ENCODE results near the genes ARF5 and CALU.

DNA sequence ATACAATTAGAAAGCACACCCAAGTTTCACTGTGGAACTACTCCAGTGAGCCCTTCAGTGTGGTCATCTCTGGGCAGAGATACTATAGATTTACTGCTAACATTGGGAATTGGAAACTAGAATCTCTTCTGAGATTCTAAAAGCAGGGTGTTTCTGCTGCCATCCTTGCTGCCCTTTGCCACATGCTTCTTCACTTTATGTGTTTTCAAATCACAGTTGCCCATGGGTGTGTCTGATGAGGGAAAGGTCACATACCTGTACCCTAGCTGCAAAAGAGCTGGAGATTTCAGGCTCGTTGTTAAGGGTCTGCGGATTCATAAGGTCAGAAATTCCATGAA lies 5.6 kb upstream of the WASL start:
- PRO-cap, result no peak
- RAMPAGE, long total RNA, 4 experiments, result no peak in any of the 4 experiments

GRCh38 chr7:123845713-123847222 lies 1.3 kb downstream of the HYAL4 start:
- PRO-cap, result no peak
- RAMPAGE, long total RNA, 4 experiments, result no peak in any of the 4 experiments

DNA sequence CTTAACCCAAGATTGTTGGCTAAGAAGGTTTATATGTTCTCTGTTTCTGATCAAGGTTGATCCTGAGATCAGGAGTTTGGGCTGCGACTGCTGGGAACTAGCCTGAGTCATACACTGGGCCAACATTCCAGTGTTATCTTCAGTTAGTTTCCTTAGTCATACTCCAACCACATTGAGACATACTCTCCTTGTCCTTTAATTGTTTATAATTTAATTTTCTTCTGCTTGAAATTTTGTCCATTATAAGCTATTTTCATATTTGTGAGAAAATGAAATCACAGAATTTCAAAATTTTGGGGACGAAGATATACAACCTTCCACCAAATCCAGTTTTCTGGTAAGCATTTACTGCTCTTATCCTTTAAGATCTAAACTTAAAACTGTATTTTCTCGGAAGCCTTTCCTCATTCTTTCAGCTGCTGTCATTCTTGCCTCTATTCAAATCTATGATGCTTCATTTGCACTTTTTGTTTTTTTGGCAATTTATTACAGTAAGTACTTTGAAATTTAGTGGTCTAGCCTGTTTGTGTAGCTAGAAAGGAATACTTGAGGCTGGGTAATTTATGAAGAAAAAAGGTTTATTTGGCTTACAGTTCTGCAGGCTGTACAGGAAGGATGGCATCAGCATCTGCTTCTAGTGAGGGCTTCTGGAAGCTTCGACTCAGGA lies 63.4 kb upstream of the POT1 start:
- PRO-cap, result no peak
- RAMPAGE, long total RNA, 4 experiments, result no peak in any of the 4 experiments

DNA sequence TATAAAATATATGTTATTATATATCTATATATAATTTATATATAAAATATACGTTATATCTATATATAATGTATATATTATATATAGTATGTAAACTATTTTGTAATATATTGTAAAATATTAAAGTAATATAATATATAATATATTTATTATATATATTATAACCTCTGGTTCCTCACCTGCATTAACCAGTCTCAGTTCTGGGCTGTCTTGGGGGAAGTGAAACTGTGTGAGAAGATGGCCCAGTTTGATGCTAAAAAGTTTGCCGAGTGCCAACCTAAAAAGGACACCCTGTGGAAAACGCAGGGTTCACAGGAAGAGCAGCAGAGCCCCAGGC lies 104.4 kb upstream of the POT1 start:
- PRO-cap, result no peak
- RAMPAGE, long total RNA, 4 experiments, result no peak in any of the 4 experiments

DNA sequence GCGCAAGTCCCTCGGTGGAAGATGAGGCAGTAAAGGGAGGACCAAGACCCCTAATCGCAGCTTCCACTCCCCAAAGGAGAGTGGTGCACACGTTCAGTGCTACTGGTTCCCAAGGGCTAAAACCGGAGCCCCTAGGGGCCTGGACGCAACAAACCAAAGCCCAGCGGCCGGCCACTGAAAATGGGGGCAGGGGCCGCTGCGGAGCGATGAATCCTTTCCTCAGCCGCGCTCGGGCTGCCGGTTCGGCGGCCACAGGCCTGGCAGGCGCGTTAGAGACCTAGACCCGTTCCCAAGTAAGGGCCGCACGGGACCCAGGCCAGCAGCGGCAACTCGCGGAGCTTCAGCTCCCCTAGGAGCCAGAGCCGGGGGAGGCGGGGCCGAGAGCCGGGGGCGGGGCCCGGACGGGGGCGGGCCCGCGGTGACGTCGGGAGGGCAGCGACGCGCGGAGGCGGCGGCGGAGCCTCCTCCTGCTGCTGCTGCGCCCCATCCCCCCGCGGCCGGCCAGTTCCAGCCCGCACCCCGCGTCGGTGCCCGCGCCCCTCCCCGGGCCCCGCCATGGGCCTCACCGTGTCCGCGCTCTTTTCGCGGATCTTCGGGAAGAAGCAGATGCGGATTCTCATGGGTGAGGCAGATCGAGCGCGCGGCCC lies at the start of gene ARF5:
ARF5 (plus strand) TSS at position 468 of the 647 bp plus-strand sequence.
- PRO-cap, result bidirectional peak, plus-strand start at position 504 of the sequence, minus-strand start at position 351 of the sequence
- RAMPAGE, long total RNA, 4 experiments, result start-site peak on the plus strand in 4 of 4 experiments, centred at positions 480 to 506 of the sequence, 74 to 175 reads per replicate

GRCh38 chr7:127884267-127884938 lies 146.8 kb downstream of the LRRC4 start:
- PRO-cap, result no peak
- RAMPAGE, long total RNA, 4 experiments, result no peak in any of the 4 experiments

DNA sequence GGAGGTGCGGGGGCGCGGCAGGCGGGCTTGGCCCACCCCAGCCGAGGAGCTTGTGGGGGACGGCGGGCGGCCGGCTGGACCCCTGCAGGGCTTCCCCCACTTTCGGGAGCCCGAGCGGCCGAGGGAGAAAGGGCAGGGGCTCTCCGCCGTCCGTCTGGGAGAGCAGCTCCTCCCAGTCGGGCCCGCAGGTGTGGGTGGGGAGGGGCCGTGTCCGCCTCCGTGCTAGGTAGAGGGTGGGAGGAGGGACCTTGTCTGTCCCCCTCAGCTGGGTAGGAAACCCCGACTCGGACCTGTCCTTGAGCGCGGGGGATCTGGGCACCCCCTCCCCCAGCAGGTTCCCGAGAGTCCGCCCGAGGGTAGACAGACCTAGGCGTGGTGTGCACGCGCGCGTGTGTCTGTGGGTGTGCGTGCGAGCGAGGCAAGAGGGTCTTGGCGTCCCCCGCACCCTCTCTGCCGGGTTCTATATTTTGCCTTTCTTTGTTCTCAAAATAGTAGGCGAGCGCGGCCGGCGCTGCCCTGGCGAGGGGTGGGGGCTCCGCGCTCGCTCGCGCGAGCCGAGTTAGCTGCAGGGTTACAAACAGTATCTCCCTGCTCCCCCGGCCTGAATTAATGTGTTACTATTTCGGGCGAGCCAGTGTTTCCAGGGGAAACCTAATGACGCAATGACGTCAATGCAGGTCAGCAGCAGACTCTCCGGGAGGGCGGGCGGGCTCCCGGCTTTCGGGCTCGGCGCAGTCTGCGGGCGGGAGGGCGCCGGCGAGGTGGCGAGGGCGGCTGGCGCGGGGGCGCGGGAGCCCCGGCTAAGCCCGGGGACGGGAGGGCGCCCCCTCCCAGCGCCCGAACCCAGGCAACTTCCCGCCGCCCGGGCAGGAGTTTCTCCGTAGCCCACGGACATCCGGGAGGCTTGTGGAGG lies 73.9 kb upstream of the LEP start:
- PRO-cap, result bidirectional peak, plus-strand start at position 734 of the sequence, minus-strand start at position 579 of the sequence
- RAMPAGE, long total RNA, 4 experiments, result no peak in any of the 4 experiments

- PRO-cap, result no peak
- RAMPAGE, long total RNA, 4 experiments, result no peak in any of the 4 experiments
Observed at GRCh38 chr7:128303855-128304164, 39.9 kb downstream of the RBM28 start.

DNA sequence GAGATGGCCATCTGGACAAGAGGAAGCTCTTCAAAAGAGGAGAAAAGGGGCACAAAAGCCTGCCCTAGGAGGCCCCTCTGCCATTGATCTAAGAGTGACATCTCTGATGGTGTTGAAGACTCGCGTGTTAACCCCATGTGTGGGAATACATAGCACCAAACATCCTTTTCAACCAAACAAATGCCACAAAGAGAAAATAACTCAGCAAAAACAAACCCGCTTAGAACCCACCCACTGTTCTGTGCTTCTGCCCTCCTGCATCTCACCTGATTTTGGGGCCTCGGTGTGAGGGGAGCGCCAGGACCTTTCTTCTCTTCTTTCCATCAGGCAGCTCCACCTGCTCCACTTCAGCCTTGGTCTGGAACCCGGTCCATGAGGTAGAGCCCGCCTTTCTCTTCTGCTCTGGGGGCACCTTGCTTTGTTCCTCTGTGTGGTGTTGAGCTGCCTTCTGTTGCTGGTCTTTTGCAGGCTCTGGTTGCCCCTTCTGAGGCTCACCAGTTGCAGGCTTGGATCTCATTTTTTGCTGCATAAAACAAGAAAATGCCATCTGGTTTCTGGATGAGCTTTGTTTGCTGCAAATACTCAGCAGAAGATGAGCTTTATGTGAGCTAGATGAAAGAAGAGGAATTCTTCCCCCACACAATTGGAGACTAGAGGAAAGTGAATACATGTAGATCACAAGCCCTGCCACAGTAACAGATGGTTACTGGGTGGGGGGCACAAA lies 29.0 kb downstream of the RBM28 start:
- PRO-cap, result no peak
- RAMPAGE, long total RNA, 4 experiments, result no peak in any of the 4 experiments

DNA sequence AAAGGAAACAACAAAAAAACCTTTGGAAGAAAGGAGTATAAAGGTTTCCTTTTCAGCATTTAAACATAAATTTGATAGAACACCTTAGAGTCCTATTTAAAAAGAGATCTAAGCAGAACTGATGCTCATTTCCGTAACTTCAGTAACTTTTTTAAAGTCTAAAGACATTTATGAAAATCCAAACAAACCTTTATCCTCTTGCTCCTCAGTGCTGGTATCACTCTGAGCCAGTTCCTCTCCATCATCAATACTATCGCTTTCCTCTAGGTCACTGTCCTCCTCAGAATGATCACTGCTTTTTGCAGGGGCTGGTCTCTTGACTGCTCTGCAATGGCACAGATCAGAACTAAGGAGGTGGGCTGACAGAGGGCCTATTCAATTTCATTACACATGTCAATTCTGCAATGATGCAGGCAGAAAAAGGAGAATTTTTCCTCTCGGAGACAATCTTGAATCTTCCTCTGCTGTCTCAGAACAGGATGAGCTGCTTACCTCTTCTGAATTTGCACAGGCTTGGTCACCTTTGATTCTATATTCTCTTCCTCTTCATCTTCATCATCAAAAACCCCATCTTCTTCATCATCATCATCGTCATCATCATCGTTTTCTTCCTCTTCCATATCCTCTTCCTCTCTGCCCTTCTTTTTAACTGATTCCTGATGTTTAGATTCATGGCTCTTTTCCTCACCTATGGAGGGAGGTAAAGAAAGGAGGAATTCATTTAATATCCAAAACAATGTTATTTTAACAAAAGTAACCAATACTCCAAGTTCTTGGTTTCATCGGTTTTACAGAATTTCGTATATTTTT lies 8.1 kb downstream of the RBM28 start:
- PRO-cap, result no peak
- RAMPAGE, long total RNA, 4 experiments, result start-site peak on the minus strand in 1 of 4 experiments, centred at position 678 of the sequence, 34 reads per replicate

DNA sequence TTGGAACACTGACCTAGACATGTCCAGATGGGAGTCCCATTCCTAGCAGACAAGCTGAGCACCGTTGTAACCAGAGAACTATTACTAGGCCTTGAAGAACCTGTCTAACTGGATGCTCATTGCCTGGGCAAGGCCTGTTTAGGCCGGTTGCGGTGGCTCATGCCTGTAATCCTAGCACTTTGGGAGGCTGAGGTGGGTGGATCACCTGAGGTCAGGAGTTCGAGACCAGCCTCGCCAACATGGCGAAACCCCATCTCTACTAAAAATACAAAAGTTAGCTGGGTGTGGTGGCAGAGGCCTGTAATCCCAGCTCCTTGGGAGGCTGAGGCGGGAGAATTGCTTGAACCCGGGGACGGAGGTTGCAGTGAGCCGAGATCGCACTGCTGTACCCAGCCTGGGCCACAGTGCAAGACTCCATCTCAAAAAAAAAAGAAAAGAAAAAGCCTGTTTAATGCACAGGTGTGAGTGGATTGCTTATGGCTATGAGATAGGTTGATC lies 1.9 kb downstream of the HILPDA start:
- PRO-cap, result no peak
- RAMPAGE, long total RNA, 4 experiments, result no peak in any of the 4 experiments

DNA sequence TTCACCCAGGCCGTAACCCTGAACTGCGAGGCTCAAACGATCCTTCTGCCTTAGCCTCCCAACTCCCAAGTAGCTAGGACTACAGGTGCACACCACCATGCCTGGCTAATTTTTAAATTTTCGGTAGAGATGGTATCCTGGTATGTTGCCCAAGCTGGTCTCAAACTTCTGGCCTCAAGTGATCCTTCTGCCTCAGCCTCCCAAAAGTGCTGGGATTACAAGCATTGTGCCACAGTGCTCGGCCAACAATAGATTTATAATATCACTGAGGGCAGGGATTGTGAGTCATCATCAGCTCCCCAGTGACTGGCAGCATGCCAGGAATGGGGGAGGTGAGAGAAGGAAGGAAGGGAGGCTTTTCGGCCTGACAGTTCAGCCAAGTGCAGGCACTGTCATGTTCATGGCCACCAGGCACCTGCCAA lies 46.6 kb downstream of the METTL2B start:
- PRO-cap, result no peak
- RAMPAGE, long total RNA, 4 experiments, result no peak in any of the 4 experiments

GRCh38 chr7:128531288-128532172 lies 55.0 kb downstream of the METTL2B start:
- PRO-cap, result bidirectional peak, plus-strand start at chr7:128531346, minus-strand start at chr7:128531081; unidirectional peak, plus-strand start at chr7:128531722
- RAMPAGE, long total RNA, 4 experiments, result start-site peak on the plus strand in 1 of 4 experiments, at chr7:128531701-128532047 at its widest, 21 to 37 reads per replicate

DNA sequence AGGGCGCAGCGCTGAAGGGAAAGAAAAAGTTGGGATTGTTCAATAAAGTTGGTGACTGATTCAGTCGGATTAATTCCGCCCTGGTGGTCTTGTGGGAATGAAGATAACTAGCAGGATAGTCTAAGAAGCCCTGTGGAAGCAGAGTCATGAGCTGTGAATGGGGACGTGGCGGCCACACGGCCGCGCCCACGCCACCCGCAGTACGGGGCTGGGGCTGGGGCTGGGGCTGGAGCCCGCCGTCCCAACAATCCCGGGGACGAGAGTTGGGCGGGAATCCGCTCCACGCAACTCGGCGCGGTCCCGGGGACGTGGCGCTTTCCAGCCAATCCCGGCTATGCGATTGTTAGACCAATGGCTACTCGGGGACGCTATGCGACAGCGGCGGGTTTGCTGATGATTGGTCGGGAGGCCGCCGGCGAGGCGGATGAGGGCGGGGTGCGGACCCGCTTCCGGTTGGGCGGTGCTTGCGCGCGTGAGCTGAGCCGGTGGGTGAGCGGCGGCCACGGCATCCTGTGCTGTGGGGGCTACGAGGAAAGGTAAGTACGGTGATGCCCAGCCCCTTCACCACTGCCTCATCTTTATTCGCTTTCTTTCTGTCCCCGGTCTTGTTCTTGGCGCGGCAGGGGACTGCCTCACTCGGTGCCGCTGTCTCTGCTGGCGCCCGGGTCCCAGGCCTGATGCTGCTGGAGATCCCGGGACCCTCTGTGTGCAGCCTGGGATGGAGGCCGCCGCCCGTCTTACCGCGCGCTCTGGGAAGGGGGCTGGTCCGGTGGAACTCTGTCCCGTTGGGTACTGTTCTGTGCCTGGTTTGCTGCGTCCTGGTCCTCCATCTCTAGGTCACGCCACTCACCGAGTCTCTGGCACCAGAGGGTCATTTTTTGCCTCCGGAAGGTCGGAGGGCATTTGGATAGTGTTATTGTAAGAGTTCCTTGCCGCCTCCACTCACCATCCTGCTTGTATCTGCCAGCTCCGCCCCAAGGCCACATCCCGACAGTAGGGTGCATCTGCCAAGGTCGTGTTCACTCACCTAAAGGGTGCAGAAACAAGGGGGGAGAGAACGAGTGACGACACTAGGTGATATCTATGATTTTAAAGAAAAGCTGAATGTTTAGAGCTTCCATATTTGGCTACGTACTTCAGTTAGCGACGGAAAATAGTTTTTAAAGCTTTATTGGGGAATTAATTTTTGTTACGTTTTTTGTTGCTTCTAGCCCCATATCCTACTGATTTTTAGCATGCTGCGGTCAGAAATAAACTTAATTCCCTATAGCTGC lies at the start of gene CALU:
CALU (plus strand) TSS at position 463 of the 1,274 bp plus-strand sequence.
- PRO-cap, result bidirectional peak, plus-strand start at position 508 of the sequence, minus-strand start at position 249 of the sequence
- RAMPAGE, long total RNA, 4 experiments, result start-site peak on the plus strand in 4 of 4 experiments, centred at positions 480 to 491 of the sequence, 2,154 to 13,944 reads per replicate

DNA sequence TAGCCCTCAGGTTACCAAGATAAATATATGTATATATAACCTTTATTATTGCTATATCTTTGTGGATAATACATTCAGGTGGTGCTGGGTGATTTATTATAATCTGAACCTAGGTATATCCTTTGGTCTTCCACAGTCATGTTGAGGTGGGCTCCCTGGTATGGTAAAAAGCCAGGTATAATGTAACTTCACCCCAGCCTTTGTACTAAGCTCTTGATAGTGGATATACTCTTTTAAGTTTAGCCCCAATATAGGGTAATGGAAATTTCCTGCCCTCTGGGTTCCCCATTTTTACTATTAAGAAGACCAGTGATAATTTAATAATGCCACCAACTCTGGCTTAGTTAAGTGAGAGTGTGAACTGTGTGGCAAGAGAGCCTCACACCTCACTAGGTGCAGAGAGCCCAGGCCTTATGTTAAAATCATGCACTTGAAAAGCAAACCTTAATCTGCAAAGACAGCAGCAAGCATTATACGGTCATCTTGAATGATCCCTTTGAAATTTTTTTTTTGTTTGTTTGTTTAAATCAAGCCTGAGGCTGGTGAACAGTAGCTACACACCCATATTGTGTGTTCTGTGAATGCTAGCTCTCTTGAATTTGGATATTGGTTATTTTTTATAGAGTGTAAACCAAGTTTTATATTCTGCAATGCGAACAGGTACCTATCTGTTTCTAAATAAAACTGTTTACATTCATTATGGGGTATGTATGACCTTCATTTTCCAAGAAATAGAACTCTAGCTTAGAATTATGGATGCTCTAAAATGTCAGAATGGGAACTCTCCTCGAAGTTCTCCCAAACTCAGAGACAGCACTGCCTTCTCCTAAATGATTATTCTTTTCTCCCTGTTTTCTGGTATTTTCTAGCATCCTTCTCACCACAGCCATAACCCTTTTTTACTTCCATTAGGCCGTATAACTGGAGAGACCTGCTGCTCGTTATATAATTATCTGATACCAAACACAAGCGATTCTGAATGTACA lies 4.5 kb downstream of the OPN1SW start:
- PRO-cap, result no peak
- RAMPAGE, long total RNA, 4 experiments, result no peak in any of the 4 experiments

DNA sequence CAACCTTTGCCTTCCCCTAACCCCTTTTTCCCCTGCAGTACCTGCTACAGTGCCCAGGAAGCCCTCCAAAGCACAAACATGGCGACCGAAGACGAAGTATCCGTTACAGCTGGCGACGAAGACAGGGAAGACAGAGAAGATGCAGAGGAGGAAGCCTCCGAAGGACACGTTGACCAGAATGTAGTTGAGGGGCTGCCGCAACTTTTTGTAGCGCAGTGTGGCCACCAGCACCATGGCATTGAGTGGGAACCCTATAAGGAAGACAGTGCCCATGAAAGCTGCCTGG lies 253 bp downstream of the OPN1SW start:
- PRO-cap, result no peak
- RAMPAGE, long total RNA, 4 experiments, result no peak in any of the 4 experiments

DNA sequence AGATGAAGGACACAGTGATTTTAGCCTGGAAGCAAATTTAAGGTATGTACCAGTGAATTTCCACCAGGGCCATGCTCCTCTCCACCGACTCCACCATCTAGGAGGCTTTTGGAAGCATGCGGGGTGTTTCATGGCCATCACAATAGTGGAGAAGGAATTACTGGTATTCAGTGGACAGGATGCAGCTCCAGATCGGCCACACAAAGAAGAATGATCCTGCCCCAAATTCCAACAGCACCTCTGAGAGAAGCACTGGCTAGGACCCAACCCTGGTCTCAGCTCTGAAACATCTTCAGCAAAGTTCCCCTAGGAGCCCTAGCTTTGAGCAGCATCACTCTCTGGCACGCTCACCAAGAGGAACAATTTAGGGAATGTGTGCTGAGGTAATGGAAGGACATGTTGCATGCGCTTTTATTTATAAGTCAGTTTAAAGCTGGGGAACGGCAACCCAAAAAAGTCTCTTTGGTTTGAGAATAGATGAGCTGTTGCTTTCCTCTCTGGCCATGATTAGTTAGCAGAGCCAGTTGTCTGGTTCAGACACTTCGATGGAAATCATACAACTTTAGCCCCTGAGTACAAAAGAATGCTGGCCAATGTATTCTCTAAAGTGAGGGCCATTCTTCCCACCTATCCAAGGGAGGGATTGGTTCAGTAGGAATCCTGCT lies 5.6 kb upstream of the OPN1SW start:
- PRO-cap, result bidirectional peak, plus-strand start at position 418 of the sequence, minus-strand start at position 147 of the sequence
- RAMPAGE, long total RNA, 4 experiments, result no peak in any of the 4 experiments

DNA sequence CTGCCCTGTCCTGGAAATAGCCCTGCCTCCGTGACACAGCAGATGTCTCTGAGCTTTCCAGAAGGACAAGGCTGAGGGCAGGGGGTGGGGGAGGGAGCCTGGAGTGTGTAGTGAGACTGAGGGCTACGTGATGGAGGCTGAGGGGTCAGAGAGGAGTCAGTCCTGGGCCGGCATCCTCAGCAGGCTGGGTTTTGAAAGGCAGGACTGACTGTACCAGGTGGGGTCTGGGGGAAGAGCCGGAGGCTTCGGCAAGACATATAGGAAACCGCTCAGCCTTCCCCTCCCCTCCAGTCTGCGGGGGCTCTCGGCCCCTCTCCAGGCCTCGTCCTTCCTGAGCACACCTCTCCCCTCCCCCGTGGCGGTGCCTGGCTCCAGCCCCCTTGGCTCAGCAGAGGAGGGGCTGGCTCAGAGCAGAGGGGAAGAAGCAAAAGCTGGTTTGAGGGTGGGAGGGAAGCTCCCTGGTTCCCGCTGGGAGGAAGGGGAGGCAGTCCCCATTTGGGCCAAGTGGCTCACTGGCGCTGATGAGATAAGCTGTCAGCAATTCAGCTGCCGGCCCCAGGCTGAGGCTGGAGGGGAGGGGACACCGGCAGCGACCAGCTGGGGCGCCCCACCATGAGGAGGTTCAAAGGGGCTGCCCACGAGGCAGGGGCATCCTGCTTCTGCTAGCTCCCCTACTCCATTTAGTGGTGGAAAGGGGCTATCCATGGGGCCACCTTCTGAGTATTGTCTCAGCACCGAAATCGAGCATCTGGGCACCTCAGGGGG lies 2.2 kb downstream of the FLNC start:
- PRO-cap, result bidirectional peak, plus-strand start at position 155 of the sequence, minus-strand start at position 50 of the sequence
- RAMPAGE, long total RNA, 4 experiments, result no peak in any of the 4 experiments

DNA sequence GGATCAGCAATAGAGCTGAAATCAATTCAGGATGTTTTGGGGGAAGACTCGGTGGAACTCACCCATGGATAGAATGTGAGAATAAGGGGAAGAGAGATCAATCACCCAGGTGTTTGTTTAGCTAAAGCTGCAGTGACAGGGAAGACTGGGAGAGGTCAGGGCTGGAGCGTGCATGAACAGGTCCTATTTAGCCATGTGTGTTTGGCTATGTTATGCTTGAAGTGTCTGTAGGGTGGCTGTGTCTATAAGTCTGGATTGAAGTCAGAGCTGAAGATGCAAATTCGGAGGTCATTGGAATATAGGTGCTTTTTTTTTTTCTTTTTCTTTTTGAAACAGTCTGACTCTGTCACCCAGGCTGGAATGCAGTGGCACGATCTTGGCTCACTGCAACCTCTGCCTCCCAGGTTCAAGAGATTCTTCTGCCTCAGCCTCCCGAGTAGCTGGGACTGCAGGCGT lies 1.2 kb downstream of the ATP6V1FNB start:
- PRO-cap, result no peak
- RAMPAGE, long total RNA, 4 experiments, result no peak in any of the 4 experiments

- PRO-cap, result no peak
- RAMPAGE, long total RNA, 4 experiments, result no peak in any of the 4 experiments
Observed at GRCh38 chr7:128879988-128880938, 14.1 kb downstream of the ATP6V1FNB start.

Data from gastroesophageal sphincter (tissue), 4 donors.